ENCODE data around the gene STK24.

- PRO-cap, result bidirectional peak, plus-strand start at chr13:97976702, minus-strand start at chr13:97976384
These were observed 22.7 kb downstream of the IPO5 start for GRCh38 chr13:97976332-97976412.

GRCh38 chr13:98019453-98019970 lies 66.0 kb downstream of the IPO5 start:
- PRO-cap, result no peak

GRCh38 chr13:98273866-98274561 lies 96.9 kb upstream of the RNF113B start:
- PRO-cap, result no peak

DNA sequence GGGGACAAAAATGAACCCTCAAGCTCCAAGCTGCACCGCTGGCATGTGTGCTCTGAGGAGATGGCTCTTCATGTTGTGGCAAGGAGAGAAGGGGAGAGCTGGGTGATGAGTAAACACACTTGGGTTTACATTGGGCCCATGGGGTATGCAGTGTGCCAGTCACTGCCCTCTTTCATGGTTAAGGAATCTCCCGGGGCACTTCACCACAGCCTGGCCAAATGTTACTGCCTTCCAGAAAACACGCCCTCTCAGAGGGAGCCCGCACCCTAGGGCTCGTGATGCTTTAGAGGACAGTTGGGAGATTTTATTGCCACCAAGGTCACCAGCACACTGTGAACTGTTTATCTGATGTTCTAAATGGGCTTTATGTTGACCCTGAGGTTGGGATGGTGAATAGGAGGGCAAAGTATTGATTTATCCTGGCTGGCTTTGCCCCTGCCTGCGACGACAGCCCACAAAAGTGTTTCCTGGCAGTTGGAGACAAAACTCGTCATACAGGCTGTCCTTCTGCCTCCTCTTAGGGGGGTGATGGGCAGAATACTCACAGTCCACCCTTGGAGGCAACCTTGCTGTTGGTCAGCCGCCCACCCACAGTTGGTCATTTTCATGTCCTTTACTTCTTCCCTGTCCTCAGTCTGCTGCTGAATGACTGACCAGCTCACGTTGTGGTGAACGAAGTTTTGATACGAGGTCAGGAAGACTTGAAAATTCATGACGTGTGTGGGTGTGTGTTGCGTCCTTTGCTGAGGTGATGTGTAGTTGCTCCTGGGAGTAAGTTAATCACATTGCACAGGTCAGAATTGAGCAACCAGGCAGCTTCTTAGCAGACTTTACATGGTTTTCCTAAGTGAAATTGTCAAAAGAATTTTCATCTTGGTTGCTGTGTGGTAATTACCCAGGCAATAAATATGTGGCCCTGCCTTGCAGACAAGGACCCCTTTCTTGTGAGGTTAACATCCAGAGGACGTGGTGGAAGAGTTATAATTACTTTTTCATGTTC lies 156.8 kb downstream of the STK24 start:
- PRO-cap, result no peak

DNA sequence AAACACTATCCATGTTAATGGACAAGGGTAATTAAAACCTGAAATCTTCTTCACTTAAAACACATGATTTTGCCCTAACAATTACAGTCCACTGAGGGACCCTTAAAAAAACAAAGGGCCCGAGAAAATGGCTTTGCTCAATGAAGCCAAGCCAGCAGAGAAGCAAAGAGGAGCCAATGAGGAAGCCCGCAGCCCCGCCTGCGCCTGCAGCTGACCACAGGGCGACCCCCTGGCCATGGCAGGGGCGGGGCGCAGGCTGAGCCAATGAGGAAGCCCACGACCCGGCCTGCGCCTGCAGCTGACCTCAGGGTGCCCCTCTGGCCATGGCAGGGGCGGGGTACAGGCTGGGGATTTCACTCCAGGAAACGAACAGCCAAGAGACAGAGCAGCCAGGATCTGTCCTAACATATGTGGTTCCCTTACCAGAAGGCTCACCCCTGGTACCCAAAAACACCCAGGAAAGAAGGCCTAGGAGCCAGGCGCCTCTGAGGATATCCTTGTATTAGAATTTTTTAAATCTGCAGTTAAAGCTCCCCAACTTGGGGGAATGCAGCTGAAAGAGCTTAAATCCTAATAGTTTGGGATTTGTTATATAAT lies 101.4 kb downstream of the STK24 start:
- PRO-cap, result unidirectional peak, plus-strand start at position 362 of the sequence

GRCh38 chr13:98508713-98508978 lies 68.3 kb downstream of the STK24 start:
- PRO-cap, result no peak

GRCh38 chr13:98515076-98515876 lies 61.6 kb downstream of the STK24 start:
- PRO-cap, result no peak

GRCh38 chr13:98521534-98522543 lies 55.1 kb downstream of the STK24 start:
- PRO-cap, result no peak

DNA sequence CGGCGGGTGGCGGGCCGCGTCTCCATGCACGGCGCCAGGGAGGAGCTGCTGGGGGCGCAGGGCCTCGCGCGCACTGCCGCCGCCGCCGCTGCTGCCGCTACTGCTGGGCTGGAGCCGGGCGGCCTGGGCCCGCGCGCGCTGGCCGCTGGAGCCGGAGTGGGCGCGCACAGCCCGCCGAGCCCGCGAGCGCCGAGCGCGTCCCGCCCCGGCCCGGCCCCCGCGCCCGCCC lies at the start of gene STK24:
Gene STK24, minus strand, starts transcription at position 158 of the 229 bp plus-strand sequence.
- PRO-cap, result bidirectional peak, plus-strand start outside the sequence, minus-strand start at position 152 of the sequence

DNA sequence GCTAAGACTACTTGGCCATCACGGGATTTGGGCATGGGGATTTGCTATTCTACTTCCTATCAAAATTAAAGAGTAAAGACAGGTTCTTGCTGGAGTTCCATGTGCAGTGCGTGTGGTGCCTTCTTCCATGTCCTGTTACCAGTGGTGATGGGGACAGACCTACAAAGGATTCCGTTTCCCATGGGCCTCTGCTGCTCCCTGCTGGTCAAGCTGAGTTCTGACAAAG lies 90.3 kb upstream of the SLC15A1 start:
- PRO-cap, result no peak

DNA sequence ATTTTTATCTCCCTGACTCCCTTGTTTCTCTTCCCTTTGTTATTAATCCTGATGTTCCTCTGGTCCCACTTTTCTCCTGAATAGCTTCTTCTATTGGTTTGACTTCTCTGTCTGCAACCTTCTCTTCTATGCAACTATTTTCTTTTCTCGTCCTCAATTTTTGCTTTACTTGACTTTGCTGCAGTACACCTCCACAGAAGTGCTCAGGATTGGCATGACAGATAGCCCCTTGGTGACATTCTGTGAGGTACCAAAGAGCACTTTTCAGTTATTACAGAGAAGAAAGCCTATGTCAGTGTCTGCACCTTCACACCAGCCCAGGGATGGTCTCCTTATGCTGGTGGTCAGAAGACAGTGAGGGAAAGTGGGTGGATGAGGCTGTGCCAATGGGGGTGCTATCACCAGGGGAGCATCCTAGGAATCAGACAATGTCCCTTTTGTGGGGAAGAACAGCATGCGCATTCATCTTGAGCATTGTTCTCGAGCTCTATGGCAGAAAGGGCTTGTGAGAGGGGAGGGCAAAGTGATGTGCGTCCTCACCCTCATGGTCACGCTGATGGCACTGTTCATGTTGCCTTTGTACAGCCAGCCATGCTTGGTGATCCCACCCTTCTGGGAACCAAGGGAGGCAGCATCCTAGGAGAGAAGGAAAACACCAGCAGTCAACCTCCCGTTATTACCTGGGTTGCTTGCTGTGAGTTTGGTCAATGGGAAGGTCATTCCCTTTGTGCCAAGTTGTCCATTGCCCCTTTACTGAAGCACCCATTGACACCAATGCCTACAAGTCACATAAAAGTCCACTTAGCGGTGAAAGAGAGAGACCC lies 56.1 kb downstream of the DOCK9 start:
- PRO-cap, result no peak

- PRO-cap, result no peak
These were observed 17.5 kb downstream of the DOCK9 start for GRCh38 chr13:98960168-98960943.

DNA sequence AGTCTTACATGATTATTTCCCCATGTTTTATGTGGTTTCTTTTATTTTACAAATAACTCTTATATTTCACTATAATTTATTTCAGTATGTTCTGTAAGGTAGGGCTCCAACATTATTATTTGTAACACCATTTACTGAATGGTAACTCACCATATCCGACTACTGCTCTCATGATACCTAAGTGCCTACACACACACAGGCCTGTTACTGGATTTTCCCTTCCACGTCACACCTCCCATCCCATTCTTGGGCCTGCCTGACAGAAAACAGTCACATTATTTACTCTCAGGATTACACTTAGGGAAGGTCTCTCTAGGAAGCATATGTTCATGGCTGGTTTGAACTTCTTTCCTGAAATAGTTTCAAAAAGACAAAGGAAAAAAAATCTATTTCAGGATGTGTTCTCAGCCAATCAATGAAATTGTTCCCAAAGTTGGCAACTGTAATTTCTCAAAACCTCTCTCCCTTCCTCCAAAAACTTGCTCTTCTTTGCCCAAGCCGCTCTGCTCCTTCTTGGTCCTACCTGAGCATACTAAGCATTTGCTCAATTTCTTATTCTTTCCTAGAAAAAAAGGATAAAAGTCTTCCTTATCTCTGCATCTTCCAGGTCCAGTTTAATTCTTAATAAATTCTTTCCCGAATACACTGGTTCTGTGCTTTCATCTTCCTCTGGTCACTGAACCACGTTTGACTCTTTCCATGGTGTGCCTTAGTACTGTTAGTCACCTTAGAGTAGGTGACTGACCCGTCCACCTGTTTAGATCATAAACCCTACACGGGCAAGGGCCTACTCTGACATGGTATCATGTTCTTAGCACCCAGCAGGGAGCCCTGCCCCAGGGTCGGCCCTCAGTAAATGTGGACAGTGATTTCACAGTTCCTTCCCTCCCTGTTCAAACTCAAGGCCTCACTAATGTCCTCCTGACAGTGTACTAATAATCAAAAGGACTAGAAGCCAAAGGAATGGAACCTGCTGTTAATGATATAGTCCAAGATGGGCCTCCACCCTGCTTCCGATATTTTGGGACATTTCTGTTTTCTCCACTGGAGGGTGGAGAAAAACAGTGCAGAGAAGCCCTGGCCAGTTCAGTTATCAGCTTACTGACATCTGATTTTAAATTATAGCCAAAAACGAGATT lies 102.6 kb upstream of the DOCK9 start:
- PRO-cap, result no peak

DNA sequence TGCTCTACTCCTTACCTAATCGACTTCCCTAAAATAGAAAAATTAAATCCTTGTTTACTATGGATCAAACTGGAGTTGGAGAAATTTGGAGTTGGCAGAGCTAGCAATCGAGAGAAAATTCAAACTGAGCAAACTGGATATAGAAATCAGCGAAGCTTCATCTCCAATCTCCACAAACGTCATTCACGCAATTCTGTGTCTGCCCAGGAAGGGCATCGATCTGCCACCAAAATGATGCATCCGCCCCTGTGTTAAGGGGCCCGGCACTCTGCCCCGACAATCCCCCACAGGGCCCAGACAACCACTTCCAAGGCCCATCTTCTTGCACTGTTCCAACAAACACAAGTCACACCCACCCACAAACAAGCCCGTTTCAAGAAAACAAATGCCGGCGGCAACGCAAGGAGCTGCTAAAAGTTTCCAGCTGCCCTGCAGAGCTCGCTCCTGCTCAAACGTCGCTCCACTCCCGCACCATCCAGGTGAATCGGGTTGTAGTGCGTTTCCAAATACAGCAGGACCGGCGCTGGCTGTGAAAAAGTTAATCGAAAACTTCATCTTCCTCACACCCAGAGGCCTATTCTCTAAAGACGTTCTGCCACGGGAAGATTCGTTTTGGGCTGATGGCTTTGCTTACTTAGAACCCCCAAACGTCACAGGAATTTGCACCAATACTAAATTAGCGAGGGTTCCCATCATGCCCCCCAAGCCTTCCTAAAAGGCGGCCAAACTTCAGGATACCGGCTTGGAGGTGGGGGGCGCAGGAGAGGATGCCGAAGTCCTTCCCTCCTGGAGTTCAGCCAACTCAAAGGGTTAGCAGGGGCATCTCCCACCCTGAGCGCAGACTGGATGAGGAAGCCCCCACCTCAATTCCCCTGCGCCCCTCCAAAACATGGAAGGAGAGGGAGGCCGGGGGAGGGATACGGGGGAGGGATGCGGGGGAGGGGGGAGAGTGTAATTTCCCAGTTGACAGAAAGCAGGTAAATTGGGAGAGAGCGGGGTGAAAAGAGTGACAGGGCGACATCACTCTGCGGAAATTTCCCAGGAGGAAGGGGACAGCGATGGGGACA lies 107.4 kb upstream of the DOCK9 start:
- PRO-cap, result no peak

GRCh38 chr13:99217749-99218331 lies 17.2 kb downstream of the UBAC2 start:
- PRO-cap, result no peak

- PRO-cap, result no peak
These were observed 12.4 kb upstream of the GPR18 start for GRCh38 chr13:99270489-99271035.

GRCh38 chr13:99311064-99312207 lies 4.2 kb upstream of the GPR183 start:
- PRO-cap, result no peak

- PRO-cap, result no peak
These were observed 34.2 kb upstream of the GPR183 start for GRCh38 chr13:99341253-99341964.

GRCh38 chr13:99355106-99355486 lies 47.9 kb upstream of the GPR183 start:
- PRO-cap, result no peak

GRCh38 chr13:99361115-99361539 lies 53.9 kb upstream of the GPR183 start:
- PRO-cap, result no peak

All from ReNcell CX (cell line).